WTC11 (cell line): ENCODE measurements around a stretch of chr22.

DNA sequence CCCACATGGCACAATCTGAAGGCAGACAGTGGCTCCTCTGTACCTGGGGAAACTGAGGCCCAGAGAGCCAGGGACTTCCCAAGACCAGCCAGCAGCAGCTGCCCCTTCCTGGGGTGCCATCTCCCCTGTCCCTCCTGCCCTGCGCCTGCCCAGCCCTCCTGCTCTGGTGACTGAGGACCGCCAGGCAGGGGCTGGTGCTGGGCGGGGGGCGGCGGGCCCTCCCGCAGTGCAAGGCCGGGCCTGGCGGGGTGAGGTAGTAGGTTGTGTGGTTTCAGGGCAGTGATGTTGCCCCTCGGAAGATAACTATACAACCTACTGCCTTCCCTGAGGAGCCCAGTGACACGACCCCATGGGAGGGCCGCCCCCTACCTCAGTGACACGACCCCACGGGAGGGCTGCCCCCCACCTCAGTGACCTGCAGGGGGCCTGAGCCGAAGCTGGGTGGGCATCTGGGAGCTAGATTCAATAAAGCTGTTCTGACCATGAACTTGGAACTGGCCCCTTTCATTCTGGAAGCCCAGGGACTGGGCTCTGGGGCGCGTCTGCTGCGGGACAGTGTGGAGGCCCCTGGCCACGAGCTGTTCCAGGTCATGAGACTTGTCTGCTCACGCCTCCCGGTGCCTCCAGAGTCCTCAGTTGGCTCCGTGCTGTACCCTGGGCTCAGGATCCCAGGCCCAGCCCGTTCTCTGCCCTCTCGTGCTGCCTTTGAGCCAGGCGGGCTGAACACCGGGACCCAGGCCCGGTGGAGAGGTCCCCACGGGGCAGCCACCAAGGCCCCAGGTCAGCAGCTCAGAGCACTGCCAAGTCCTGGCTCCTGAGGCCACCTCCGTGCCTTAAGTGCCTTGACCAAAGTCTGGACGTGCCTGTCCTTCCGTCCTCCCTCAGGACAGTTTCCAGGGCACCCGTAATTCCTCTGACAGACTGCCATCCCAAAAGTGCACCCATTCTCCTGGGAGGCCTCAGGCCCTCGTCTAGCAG is 36.6 kb upstream of the PPARA start:
- PRO-cap: unidirectional peak, plus-strand start at position 250 of the sequence

DNA sequence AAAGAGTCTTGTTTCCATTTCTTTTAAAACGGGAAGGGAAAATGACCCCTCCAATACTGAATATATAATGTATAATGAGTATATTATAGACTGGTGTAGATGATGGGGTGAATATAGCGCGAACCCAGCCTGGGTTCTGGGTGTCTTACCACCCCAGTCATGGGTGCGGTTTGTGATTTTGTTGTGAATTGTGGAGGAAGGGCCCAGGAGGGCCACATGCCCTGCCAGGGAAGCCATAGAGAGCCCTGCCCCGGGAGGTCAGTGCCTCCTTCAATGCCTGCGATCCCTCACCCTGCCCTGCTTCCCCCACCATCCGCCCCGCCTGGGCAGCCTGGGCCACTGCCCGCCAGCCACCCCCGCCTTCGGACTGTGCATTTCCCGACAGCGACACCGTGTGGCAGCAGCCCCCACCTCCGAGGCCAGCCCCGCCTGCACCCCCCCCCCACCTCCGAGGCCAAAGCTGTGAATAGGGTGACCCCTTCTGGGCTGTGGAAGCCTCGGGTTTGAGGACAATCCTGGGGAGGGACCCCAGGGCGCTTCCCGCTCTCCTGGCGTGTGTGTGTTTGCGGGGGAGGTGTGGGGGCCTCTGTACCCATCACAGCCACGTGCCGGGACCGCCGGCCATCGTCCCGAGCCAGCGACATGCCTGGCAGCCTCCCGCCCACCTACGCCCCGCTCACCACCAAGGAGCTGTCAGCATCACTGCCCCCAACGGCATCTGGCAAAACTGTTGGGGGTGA is 33.9 kb upstream of the PPARA start:
- PRO-cap: no peak

DNA sequence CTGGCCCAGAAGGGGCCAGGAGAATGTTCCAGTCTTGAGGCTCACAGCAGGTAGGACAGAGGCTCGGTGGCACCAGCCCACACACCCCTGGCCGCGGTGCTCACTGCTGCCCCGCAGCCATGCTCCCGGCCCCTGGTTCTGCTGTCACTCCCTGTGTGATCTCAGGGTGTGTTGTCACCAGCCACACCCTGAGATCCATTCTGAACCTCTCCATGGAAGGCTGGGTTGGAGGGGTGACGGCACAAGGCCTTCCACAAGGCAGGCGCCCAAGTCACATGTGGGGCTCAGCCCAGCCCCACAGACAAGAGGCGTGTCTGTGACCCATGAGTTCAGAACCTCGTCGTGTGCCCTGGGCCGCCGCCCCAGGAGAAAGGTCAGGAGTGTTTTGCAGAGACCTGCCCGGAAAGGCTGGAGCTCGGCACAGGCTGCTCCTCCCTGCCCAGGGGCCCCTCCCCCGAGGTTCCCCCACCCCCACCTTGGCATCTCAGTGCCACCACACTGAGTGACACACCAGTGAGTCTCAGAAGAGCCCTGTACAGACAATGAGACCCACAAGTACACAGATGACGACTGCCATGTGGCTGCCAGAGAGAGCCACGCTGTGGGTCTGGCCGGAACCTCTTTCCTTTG is 23.9 kb upstream of the PPARA start:
- PRO-cap: no peak

DNA sequence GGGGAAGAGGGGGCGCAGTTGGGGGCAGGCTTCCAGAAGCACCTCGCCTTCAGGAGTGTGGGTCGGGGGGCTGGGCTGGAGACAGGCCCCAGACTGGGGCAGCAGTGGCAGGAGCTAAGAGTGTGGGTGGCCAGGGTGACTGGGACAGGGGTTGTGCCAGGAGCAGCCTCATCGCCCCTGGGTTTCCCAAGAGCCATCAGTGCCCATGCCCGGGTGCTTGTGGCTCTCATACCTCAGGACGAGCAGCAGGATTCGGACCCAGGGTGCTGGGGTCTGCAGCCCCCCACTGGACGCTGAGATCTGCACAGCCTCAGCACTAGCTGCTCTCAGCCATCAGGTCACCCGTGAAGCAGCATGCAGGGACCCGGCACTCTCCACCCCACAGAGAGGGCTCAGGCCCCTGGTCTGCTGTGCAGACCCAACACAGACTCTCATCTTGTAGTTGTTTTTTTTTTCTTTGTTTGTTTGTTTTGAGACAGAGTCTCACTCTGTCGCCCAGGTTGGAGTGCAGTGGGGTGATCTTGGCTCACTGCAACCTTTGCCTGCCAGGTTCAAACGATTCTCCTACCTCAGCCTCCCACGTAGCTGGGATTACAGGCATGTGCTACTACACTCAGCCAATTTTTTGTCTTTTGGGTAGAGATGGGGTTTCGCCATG is 18.4 kb upstream of the PPARA start:
- PRO-cap: no peak

DNA sequence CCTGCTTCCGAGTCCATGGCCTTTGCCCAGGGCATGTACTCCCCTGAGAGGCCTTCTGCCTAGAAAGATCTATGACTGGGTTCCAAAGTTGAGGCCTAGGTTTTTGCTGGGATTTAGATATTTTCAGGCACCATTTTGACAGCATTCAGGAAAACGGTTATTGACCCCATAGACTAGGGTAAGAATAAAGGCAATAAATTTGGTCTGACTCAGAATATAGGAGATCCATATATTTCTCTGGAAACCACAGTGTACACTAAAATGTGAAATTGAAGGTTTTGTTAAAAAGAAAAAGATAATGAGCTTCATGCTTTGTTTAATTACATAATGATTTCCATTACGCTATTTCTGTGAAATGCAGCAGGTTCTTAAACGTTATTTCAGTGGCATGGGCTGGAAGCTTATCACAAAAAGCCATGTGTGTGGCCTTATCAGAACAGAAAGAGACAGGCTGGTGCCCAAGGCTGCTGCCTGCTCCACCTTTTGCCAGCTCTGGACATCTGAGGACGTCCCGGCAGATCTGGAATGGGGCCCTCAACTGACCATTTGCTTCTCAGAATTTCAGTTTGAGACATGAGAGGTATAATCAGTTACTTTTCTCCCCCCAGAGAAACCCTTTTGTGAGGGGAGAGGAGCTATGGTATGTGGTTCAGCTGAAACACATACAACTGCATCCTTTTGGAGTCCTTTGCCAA is 8.8 kb downstream of the CDPF1 start:
- PRO-cap: no peak

DNA sequence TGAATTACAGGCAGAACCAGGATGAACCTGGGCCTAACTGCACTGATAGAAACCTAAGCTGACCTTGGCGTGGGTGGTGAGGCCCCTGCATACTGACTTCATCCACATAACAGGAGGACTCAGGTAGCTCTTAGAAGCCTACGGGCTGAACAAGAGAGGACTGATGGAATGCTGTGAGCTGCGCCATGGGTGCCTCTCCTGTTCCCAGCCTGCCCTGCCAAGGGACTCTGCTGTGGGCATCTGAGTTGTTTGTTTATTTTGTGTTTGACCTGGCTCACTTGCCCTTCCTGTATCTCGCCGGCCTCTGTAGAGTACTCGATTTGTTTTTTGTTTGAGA is 1.6 kb downstream of the TTC38 start:
- PRO-cap: no peak

- PRO-cap: no peak
Measured at GRCh38 chr22:46280571-46281761, 13.2 kb downstream of the TTC38 start.

- PRO-cap: bidirectional peak, plus-strand start at chr22:46378522, minus-strand start at chr22:46378317
Measured at GRCh38 chr22:46377975-46379067, 42.8 kb downstream of the TRMU start.

DNA sequence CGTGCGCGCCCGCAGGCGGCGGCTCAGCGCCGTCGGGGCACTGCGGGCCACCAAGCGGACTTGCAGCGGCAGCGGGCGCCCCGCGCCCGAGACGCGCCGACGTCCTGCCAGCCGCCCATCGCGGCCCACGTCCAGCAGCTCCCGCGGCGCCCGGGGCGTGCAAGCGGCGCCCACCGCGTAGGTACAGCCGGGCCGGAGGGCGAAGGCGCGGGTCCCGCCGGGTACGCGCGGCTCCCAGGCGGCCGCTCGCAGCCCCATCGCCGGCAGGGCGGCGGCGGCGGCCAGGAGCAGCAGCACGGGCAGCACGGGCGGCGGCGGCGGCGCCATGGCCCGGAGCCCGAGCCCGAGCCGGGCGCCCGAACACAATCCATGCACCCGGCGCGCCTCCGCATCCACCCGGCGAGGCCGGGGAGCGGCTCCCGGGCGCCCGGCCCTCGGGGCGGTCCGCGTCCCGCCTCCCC is 546 bp downstream of the CELSR1 start:
- PRO-cap: no peak

DNA sequence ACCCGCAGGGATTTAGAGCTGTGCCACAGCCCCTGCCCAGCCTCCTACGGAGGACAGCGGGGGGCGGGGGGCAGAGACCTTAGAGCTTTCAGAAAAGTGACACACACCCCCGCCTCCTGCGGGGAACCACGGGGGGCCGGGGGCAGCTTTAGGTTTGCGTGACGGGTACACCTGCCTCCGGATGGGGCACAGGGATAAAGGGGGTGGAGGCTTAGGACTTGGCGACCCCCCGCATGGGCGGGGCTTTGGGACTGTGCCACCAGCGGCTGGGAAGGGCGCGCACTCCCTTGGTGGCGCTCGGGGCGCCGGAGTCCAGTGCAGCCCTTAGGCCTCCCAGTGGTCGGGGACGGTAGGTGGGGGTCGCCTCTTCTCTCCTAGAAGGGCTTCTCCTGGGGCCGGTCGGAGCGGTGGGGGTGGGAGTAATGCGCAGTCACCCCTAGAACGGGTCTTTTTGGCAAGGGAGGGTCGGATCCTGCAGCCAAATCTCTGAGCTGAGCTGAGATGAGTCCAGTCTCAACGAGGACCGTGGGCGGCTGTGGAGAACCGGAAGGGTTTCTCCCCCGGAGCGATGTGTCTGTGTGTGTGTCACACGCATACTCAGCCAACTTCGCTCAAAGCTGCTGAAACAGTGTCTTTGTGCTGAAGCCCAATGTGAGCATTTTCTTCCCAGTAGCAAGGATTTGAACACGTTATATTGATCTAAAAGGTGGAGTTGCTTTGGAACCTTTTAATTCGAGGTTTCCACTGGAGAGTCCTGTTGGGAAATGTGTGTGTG is 1.2 kb upstream of the CELSR1 start:
- PRO-cap: no peak

DNA sequence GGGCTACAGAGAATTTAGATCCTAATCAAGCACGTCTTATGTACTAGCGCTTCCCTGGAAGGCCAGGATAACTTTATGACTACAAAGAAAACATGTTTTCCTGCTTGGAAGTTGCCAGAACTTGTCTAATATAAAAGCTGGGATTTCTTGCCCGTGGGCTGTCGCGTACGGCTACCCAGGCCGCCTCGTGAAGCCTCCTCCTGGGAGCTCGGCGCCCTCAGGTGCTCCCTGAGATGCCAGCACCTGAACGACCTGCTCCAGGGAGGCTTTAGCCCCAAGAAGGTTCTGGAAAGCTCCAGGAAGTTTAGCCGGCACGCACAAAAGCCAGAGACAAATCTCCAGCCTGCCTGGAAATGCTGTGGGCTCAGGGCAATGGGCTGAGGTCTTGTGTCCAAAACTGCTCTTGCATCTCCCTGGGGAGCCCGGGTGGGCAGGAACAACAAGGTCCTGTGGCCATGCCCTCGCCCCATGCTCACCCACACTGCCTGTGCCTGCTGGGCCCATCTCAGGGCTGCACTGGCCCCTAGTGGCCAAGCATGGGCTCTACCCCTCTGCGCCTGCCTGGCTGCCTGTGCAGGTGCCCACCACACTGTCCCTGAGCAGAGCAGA is 4.6 kb upstream of the CELSR1 start:
- PRO-cap: no peak

GRCh38 chr22:46560506-46560984 is 23.1 kb upstream of the CELSR1 start:
- PRO-cap: no peak

- PRO-cap: bidirectional peak, plus-strand start at chr22:46563973, minus-strand start at chr22:46563810
Measured at GRCh38 chr22:46563720-46564078, 26.3 kb upstream of the CELSR1 start.

DNA sequence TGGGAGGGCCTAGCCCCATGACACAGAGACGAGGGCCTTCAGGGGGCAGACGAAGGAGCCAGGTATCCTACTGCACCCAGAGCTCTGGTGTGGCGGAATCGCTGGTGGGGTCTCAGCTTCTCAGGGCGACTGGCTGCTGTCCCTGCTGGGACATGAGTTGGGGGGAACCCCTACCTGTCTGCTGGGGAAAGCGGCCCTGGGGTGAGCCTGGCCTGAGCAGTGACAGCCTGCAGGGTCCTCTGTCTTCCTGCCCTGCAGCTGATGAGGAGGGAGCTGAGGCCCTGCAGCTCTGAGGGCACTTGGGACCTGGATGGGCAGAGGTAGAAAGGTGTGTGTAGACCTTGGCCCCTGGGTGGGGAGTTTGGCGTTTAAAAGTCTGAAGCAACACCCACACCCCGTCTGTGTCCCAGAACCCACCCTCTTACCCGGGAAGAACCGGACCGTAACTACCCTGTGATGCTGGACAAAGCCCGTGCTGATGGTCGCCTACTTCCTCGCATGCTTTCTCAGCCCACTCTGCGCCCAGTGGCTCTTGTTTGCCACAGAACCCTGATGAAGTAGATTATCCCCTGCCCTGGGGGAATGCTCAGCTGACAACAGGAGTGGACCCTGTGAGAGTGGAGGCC is 33.5 kb upstream of the GRAMD4 start:
- PRO-cap: no peak

- PRO-cap: no peak
Measured at GRCh38 chr22:46592036-46593014, 27.9 kb upstream of the GRAMD4 start.

DNA sequence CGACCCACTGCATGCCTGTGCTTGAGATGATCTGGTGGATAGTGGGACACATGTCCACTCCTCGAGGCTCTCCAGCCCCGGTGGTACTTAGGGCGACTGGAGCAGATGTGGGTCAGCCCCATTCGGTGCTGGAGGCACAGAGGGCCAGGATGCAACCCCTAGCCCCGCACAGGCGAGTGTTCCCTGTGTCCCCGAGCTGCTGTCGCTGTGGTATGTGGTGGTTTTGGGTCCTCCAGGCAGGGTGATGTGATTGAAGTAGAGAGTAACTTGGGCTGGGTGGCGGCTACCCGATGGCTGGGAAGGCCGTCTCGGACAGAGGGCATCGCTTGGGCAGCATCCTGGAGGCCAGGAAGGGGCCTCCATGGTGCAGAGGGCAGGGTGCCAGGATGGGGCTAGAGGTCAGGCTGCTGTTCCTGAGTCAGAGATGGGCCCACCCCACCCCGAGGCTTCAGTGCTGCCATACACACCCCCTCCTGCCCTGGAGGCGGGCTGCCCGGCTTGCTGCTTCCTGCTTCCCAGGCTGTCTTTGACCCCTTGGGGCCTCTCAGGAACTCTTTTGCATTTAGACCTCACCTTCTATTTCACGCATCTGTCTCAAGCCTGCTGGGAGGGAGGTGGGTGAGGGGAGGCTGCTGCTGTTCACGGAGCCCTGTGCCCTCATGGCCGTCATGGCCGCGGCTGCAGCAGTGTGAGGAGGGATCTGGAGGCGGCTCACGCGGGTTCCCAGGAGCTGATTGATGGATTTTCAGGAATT is 6.7 kb upstream of the GRAMD4 start:
- PRO-cap: no peak

GRCh38 chr22:46649670-46650592 is 29.7 kb downstream of the GRAMD4 start:
- PRO-cap: no peak

DNA sequence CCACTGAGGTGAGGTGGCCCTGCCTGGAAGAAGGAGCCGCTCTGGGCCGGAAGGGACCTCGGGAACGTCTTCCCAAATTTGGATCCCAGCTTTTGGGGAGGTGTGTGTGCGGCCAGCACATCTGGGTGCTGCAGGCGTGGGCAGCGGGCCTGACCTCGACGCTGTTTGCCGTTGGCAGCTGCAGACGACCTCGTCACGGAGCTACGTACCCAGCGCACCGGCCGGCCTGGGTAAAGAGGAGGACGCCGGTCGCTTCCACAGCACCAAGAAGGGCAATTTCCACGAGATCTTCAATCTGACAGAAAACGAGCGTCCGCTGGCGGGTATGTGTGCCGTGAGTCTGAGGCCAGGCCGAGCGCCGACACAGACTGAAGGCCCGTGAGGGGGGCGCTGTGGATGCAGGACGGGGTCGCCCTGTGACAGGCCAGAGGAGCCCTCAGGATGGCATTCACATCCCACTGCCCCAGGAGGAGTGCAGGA is 53.3 kb downstream of the GRAMD4 start:
- PRO-cap: no peak

GRCh38 chr22:46707435-46708160 is 30.5 kb downstream of the CERK start:
- PRO-cap: no peak

- PRO-cap: no peak
Measured at GRCh38 chr22:46734353-46734836, 3.7 kb downstream of the CERK start.